Jejunum (tissue), 1 donor: ENCODE results near the gene DOCK10.

GRCh38 chr2:225041928-225042912 is at the start of gene DOCK10:
TSS of gene DOCK10 (minus strand) at chr2:225042468.
- PRO-cap: unidirectional peak, minus-strand start at chr2:225042446

DNA sequence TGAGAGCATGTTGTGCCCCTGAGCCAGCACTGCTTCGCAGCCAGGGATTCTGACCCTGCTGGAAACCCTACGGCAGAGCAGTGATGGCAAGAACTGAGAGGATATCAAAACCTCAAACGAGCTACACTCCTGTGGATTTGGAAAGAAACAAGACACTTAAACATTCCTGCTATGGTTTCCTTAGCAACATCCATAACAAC is 649.1 kb downstream of the NYAP2 start:
- PRO-cap: no peak

DNA sequence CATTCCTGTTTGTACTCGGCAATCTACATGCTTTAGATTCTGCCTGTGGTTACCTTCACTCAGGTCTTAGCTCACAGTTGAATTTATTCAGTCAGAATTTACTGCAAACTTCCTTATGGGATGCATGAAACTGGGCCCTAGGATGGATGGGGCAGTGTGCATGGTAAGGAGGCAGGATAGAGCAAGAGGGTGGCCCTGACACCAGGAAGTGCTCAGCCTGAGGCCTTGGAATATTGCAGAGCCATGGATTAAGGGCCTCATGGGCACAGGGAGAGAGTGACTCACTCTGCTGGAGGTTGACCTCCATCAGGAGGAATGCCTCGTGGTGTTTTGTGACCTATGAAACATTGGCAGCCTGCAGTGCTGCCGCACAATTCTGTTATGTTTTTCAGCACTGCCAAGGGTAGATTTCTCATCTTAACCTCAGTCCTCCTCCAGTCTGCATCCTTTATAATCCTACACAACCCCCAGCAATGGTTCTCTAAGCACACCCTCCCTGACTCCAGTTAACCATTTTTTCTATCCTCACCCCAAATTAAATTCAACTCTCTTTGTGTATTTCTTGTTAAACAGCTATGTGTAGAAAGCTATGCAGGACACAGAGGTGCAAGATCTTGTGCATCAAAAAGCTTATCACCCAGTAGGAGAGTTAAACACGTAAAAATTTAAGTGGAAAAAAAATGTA is 321.2 kb downstream of the IRS1 start:
- PRO-cap: no peak

DNA sequence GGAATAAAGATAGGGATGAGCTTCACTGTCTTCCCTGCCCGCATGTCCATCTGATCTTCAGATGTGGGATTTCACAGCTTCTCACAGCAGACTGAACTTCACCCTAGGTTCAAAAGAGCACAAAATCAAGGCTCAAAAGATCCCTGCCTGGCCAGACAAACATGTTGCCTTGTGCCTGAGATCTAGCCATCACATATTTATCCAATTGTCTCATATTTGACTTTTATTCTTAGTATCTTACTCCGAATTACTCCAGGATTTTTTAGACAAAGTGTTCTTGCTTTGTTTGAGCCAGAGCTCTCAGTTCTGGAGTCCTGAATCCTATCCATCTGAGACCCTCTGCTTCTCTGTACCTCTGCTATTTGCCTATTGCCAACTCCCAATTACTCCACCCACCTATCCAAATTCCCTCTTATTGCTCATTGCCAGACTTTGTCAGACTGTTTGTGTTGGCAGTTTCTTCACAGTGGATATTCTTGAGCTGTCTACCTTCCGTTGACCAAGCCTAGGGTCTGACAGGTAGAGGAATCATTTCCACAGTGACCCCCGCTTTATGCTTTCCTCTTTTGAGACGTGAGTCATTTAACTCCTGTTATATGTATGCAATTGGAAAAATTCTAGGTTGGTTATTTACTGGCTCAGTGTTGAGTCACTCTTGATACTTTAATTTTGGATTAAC is 187.9 kb downstream of the IRS1 start:
- PRO-cap: no peak

- PRO-cap: no peak
These were observed 73.4 kb downstream of the IRS1 start for GRCh38 chr2:226726191-226726616.

DNA sequence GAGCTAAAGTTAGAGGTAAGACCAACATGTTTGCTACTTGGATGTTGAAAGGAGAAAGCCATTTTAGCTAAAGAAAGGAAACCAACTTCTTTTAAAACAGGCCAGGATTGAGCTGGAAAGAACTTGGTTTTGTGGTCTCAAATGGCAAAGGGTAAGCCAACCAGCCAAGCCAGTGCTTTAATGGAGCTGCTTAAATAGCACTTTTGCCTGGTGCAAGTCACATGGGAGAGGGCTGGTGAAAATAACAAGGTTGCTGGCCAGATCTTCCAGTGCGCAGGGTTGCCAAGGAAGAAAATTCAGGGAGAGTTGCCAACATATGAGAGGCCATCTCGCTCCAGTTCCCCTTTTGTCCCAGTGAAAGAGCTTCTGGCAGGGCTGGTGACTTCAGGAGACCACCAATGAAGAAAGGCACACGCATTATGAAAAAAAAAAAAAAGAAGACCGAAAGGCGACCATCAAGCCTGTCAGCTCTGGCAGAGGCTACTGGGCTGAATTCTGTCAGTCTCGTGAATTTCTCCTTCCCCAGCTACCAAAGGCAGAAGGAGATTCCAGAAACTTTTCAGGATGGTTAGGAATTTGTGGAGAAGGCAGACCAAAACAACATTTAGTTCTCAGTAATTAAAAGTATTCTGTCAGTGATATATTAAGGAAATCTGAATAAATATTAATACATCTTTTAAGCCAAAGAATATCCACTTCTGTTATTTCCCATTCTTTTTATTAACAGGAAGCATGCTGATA is 57.2 kb downstream of the IRS1 start:
- PRO-cap: no peak

DNA sequence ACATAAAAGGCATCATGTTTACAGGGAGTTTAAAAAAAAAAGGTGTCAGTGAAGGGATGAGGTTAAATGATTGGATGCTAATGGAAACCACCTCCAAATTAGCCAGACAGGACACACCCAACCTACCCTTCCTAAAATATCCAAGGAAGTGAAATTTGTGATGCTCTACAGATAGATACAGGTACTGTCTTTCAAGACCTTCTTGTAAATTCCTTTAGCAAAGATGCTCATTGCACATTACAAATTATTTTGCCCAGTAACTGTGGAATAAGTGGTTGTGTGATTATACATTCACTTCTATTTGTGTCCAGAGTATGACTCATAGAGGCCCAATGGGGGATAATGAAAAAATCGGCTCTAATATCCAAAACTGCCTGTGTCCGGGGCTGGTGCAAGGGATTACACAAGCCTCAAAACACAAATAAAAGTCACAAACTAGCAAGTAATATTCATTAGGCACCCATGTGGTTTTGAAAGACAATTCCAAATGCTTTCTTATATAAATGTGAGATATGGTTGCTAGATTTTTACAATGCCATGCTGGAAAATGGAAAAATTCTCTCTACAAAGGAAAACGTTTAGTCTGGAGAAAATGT is 40.8 kb downstream of the IRS1 start:
- PRO-cap: no peak

GRCh38 chr2:226791617-226792169 is 7.9 kb downstream of the IRS1 start:
- PRO-cap: bidirectional peak, plus-strand start at chr2:226791769, minus-strand start at chr2:226791666

DNA sequence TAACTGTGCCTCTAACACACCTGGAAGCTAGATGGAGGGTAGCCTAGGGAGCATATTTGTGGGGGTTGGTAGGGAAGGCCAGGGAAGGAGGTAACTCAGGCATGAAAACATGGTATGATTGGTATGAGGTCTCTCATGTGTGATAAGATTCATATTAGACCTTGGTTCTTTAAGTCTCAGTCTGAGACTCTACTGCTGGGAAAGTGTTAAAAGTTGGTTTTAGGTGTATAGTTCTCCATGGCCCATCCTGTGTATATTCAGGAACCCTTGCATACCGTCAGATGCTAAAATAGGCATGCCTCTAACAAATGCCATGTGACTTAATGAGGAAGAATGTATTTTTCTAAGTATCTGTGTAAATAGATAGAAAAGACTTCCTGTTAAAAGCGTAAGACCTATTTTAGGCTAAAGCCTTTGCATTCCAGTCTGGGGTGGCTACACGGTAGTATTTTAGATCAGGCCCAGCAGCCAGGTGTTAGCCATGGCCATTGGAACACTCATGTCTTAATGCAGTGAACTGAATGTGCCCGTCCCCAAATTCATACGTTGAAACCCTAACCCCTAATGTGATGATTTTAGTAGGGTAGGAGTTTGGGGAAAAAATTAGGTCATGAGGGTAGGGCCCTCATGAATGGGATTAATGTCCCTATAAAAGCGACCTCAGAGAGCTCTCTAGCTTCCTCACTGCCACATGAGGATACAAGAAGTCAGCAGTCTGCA is 73.3 kb downstream of the RHBDD1 start:
- PRO-cap: no peak

DNA sequence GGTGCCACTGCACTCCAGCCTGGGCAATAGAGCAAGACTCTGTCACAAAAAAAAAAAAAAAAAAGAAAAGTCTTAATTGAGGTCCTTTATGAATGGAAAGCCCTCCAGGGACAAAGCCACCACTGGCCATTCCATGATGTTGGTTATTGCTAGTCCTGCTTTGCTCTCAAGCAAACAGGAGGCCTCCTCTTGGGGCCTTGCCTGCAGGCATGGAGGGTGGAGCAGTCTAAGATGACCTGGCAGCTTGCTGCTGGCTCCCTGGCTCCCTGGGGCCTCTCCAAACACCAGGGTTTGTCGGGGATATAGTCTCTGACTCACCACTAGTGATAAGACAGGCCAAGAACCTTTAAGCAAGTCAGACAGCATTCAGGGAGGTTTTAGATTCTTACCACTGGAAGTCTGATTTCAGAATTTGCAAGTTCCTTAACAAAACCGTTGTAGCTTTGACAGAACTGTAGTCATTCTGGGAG is 5.8 kb upstream of the AGFG1 start:
- PRO-cap: bidirectional peak, plus-strand start at position 320 of the sequence, minus-strand start at position 162 of the sequence

DNA sequence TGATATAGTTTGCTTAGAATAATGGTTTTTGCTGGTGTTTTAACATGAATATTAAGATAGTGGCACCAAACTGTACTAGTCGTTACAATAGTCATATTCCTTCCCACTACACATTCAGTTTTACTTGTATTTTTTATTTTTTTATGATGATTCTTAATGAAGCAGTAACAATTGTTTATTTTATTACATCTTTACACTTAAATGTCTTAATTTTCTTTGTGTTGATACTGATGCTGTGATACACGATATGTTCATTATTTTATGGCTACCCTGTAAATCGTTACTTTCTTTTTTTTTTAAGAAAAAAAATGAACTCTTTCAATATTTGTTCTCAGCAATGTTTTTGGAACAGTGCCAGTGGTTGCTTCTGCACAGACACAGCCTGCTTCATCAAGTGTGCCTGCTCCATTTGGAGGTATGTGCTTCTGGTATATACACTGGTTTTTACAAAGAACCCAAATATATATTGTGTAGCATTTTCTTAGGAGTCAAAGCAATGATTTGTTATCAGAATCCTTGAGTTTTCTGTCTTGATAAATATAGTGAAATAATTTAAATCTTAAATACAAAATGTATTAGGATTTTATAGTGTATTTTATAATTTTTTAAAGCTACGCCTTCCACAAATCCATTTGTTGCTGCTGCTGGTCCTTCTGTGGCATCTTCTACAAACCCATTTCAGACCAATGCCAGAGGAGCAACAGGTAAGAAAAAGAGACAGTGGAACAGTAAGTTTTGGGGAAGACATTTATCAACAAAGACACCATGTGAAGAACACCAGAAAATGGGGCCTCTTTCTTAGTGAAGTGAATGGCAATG is 62.2 kb upstream of the SCYGR2 start:
- PRO-cap: no peak

DNA sequence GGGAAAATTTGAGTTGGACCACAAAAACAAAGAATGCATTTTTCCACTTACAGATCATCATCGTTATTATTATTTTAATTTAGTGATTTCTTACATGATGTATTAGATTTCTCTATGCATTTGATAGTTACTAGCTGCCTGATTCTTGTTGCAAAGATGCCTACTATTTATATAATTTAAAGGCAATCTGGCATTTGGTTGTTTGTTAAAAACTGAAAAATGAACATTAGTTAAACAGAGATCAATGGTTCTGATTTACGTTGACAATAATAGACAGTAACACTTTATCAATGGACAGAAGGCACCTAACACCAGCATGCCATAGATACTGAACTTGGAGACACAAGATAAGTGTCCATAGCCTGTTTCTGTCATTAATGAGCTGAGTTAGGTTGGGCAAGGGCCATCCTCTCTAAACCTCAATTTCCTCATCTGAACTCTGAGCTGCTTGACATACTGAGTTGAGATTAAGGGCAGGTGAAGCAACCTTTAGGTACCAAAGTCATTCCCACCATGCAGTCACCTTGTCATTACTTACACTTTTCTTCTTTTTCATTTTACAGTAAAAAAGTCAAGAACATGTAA is 2.9 kb downstream of the CCL20 start:
- PRO-cap: no peak

GRCh38 chr2:227854061-227854336 is 17.4 kb upstream of the DAW1 start:
- PRO-cap: no peak

DNA sequence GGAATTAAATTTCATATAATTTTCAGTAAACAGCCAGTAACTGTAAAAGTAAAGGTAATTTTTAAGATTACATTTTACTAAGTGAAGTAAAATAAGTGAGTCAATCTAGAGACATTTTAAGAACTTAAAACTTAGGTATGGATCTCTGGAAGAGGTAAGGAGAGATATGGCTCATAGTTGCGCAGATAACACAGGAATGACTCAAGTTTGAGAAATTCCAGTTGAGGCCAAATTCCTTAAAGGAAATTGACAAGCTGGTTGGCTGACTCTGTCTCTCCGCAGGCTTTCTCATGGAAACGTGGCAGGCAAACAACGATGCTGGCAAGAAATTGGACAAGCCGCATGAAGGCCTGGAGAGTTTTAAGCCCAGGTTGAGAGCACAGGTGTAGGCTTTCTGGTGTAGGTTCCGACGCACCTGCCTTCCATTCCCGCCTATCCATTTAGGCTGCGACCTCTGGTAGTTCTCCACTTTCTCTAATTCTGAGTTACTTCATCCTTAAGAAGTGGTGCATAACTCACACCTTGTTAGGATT is 698 bp upstream of the DAW1 start:
- PRO-cap: no peak

GRCh38 chr2:228378181-228378659 is 196.7 kb upstream of the SPHKAP start:
- PRO-cap: no peak

DNA sequence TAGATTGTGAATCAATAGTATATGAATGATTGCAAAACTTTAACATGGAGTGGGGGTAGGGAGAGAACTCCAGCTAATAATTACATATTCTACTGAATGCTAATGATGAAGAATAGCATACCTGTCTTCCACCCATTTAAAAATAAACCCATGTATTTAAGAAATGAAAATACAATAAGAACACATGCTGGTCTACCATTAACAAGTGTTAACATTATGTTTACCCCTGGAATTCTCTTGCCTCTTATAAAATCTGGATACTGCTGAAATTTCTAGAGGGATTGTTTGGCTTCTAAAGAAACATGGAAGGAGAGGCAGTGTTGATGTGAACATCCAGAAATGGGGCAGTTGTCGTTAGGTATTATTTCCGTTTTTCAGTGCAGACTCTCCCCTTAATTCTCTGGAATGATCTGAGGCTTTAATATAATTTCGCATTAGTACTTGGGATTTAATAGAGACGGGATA is 285.0 kb upstream of the SPHKAP start:
- PRO-cap: no peak

GRCh38 chr2:229075699-229076529 is 195.2 kb downstream of the PID1 start:
- PRO-cap: no peak

DNA sequence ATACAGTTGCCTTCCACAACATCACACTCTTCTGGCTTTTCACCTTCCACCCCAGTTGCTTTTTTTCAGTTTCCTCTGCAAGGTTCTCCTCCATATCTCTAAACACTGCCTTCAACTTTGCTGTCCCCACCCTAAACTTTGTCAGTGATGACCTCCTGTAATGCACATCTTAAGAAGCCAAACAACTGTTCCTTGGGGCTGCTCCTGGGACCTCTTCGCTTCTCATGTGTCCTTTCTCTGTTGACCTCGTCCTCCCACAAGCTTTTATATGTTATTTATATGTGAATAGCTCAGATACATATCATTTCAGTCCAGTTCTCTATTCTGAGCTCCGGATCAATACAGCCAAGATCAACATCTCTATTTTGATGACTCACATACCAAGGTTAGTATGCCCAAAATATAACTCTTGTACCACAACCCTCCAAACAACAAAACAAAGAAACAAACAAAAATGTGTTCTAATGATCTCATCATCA is 154.3 kb downstream of the PID1 start:
- PRO-cap: no peak

DNA sequence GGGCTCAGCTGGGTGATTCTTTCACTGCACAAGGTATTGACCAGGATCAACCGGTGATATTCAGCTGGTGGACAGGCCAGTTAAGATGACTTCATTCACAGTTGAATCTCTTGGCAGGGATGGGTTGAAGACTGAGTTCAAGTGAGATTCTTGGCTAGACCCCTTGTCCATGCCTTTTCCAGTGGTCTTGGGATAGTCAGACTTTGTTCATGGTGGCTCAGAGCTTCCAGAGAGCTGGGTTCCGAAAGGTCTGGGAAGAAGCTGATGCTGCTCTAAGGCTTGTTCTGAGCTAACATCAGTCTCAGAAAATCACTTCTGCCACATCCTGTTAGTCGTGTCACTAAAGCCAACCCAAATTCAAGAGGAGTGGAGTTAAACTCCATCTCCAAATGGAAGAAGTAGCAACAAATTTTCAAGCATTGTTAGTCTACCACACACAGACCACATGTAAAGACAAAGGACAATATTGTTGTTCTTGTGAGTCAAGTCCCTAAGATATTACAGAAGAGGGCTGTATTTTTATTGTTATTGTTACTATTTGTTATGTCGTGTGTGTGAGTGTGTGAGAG is 77.9 kb downstream of the PID1 start:
- PRO-cap: no peak

GRCh38 chr2:229231392-229232289 is 39.4 kb downstream of the PID1 start:
- PRO-cap: no peak